Parotid gland (tissue), 1 donor: ENCODE measurements around the genes RSPH10B2, COL28A1, UMAD1 and NXPH1.

GRCh38 chr7:6243051-6243770 is 29.2 kb downstream of the CYTH3 start:
- PRO-cap = no peak

DNA sequence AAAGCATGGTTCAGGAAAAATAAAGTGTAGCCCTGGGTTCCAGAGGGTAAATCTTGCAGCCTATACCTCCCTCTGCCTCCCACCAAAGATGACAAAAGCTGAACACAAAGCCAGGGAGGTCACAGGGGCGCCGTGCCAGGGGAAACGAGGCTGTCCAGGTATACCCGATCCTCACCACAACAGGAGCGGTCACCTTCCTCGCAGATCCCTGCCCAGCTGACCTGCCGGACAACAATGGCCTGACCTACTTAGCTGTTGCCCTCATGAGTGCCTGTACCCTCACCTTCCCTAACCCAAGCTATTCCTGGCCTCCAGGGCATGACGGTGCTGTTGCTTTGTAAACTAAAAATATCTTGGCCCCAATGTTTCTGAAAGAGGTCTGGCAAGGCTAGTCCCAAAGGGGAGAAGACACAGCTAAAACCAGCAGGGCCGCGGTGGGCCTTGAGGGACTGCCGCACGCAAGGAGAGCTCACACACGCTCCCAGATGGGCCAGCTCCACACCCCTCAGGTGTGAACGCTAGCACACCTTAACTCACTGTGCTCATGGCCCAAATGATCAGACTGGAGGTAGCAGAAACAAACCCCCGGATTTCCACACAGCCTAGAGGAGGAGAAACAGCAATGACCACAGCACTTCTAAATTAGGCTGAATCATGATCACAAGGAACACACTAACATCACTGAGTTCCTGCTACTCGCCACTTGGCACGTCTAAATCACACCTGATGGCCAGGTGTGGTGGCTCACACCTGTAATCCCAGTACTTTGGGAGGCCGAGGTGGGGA is 10.1 kb downstream of the FAM220A start:
- PRO-cap = no peak

DNA sequence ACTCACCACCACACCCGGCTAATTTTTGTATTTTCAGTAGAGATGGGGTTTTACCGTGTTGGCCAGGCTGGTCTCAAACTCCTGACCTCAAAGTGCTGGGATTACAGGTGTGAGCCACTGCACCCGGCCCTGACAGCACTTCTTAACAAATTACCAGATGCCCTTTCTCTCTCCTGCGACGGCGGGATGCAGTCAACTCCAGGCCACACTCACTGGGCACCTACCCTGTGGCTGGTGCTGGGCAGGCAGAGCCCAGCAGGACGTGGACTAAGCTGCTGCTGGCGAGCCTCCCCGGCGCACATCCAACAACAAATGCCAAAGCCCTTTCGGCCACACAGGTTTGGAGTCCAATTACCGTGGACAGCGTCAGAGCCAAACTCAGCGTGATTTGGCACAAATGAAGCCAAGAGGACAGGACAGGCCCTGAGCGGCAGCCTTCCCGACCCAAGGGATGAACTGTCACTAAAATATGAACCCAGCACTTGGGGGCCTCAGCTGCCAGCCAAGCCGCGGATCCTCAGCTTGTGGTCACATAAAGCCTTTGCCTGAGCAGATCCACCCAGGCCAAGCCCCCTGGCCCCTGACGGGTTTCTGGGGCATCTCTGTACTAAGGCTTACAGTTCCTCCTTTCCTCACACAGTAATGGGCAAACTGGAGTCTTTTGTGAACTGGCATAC is 28.4 kb downstream of the DAGLB start:
- PRO-cap = no peak

DNA sequence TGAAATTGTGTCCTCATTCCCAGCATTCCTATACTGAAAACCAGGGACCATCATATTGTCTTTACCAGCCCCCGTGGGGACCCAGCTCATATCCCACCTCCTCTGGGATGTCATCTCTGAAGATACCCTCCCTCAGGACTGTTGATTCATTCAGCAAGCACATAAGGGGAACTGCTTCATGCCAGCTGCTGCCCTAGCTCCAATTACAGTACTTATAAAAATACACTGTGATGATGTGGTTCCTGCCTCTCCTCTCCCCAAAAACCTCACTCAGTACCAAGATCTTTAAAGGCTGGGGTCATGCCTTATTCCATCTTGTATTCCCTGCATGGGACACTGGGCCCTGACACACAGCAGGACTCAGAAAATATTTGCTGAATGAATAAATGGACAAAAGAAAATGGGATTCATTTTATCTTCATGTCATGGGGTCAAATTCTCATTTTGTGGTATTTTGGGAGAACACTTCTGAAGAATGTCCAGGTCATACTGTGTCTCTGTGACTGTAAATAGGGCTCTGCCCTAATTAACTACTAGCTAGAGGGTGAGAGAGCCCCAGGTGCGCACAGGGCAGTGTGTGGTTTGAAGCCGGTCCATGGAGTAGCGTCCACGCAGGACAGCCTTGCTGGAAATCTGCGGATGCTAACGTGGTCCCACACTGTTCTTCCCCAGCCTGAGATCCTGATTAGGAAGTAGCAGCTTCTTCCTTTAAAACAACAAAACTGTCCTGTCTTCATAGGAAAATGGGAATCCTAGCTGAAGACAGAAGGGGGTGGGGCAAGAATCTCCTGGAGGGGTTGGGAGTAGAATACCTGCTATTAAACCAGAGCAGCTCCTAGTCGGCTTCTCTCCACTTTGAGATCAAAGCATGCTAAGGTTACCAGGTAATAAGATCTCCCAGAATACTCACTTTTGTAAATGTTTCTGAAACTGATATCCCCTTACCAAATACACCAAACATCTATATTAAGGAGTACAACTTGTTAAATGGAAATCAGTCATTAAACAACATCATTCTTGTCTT is 7.0 kb downstream of the KDELR2 start:
- PRO-cap = no peak

- PRO-cap = no peak
Observed at GRCh38 chr7:6642122-6642550, 5.0 kb downstream of the ZNF316 start.

DNA sequence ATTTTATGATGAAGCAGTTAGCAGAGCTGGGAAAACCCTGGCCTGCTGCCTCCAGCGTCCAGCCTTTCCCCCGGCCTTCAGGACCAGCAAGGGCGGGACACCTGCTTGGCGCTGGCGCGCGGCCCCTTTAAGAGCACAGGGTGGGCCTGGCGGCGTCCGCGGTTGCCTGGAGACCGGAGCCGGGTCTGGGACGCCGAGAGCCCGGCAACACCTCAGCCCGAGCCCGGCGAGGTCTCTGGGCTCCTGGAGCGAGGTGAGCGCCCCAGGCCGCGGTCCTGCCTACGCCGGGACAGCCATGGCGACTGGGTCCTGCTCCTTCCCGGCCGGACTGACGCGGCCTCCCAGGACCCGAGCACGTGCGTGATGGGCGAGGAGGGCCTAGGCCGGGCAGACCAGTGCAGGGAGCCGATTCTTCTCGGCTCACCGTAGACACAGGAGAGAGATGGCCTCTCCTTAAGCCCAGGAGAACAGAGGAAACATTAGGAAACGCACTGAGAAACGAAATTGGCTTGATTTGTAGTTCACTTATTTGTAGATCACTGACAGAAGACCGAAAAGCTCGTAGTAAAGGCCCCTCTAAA is at the start of gene RSPH10B2:
TSS of gene RSPH10B2 (plus strand) at position 182 of the 581 bp plus-strand sequence.
- PRO-cap = no peak

DNA sequence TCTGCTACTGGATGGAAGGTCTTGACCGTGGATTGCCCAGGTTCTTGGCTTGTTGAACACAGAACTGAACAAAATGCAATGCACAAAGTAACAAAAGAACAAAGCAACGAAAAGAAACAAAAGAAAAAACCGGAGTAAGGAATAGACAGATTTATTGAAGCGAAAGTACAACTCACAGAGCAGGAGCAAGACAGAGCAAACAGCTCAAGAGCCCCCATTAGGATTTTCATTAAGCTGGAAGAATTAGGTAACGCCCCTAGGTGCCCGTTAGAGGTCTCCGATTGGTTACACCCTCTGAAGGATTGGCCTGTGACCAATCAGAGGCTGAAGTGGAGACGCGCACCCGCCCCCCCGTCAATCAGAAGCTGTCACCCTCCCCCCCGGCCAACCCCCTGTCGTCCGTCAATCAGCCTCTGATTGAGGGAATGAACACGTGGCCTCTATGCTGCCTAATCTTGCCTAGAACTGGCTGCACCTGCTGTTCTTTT is 1.0 kb upstream of the CCZ1B start:
- PRO-cap = no peak

DNA sequence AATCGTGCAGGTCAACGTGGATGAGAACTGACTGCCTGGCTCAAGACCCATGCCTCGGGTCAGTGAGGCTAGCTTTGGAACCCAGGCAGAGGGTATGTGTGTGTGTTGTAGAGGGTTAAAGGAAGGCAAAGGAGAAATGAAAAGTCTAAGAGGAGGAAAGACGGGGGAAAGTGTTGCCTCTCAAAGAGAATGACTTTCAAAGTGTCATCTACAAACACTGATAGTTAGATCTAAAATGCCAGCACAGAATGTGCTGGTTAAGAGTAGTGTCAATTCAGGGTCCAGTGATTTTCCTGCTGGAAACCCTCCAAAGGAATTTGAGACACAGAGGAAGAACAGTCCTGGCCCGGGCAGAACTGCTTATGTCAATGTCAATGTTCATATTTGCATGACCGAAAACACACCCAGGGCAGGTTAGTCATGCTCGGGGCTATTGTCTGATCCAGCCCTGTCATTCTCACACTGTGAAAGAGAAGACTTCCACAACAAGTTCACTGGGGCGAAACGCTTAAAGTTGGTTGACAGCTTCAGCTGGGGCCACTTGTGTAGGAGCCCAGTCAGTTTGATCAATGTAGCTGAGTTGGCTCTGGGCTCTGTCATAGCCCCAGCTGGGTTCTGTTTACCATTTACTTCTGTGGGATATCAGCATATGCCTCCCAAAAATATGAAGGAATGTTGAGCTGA is 139.3 kb downstream of the C1GALT1 start:
- PRO-cap = no peak

DNA sequence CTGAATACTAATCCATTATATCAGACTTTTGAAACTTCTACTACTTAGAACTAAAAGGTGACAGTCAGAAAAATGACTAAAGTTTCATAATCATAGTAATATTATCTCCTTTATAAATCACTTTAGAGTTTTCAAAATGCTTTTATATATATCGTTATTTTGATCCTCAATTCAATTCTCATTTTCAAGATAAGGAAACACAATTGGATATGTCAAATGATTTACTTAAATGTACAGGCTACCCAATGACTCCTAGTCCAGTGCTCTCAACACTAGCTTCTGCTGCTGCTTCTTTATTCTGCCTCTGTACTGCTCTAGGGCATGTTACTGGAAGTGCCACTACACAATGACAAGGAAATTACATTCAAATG is 23.1 kb downstream of the COL28A1 start:
- PRO-cap = no peak

DNA sequence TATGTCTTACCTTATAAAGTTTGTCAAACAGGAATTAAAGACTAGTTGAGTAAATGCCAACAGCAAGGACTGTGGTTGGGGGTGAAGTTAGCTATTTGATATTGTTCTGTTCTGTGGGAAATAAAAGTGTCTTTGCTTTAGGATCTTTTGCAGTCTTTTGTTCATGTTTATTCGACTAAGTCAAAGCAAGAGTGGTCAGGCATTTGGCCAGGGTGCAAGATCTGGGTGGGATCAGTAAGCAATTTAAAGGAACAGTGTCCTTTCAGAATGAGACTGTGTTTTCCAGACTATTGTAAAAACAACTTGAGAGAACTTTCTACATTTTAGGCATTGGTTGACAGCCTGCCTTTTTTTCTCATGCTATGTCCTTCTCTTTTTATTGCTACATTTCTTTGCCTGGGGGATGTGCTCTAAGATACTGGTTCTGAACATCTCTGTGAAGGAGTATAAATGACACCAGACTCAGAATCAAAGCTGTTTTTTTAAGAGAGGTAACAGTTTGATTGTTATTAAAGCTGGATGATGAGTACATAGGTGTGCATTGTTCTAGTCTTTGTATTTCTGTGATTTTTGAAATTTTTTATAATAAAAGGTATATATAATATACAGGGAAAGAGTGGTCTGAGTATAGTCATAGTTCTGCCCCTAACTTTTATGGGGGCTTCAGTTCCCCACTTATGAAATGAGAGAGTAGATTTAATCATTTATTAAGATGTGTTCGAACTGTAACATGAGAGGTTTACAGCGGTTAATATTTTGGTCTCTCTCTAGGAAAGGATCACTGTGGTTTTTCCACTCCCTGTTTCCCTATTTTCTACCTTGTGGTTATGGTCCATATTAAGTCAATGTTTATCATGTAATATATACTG is at the start of gene COL28A1:
TSS of gene COL28A1 (minus strand) at position 134 of the 869 bp plus-strand sequence.
- PRO-cap = no peak

DNA sequence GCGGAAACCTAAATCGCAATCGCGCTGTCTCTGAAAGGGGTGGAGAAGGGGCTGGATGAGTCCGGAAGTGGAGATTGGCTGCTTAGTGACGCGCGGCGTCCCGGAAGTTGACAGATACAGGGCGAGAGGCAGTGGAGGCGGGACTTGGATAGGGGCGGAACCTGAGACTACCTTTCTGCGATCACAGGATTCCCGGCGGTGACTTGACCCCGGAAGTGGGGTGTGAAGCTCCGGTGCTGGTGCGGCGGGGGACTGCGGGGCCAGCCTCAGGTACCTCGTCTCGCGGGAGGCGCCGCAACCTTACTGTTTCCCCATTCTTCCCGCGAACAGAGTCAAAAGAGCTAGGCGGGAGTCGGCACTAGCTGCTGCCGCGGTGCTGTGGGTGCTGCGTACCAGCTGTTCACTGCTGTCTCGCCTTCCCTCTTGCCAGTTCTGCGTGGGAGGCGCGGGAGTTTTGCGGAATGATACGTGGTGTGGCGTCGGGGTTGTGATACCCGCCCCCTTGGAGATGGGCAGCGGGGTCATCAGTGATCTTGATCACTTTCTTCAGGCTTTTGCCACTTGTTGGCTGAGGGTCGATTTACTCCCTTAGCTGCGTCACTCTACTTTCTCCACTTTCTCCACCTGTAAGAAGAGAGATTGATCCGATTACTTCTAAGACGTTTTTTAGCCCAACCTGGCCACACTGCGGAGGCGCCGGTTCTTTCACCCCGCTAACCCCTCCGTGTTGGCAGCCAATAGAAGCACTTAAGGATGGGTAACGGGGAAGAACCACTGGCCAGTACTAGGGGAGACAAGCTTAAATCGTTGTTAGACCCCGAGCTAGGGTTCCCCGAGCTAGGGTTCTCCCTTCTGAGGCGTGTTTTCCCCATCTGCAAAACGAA is at the start of gene UMAD1:
TSS of gene UMAD1 (plus strand) at position 201 of the 884 bp plus-strand sequence.
- PRO-cap = bidirectional peak, plus-strand start at position 233 of the sequence, minus-strand start outside the sequence

DNA sequence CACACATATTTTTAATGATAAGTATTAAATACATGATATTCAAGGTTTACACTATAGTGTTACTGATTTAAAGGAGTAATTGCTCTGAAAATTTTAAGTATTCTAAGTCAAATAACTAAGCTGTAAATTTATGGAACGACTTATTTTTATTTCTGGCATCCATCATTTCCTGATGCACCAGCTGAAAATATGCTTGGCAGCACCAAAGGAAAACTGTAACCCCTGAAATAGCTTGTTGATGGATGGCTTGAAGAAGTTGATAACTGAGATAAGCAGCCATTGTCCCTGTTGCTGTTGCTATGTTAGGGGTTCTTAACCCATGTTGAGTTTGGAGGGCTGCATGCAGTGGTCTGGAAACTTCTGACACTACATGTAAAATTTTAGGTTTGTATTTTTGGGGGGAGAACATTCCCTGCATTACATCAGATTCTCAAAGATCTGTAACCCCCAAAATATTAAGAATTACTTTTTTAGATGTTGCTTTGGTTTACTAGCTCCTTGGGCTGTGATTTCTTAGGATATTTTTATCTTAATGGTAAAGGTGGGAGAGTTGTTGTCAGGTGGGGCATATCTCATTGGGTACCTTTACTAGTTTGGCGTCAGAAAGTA is 30.6 kb downstream of the RPA3 start:
- PRO-cap = no peak

DNA sequence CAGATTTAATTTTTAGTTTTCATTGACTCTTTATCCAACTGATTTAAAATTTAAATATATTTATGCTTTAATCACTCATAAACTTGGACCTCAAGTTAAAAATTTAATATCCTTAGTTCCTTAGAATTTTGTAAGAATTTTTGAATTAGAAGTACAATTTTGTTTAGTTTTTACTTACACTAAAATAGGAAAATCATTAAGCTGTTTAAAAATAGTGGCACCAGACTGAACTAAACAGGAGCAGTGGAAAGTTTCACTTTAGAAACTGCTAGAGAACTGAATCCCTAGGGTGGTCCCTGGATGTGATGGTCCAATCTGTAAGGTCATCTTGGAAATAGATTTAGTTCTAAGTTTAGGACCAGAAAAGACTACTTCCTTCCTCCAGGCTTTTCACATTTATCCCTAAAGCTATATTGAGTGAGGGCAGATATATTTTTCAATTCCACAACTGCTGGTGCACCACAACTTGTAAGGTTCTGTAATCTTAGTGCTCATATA is 19.1 kb downstream of the RPA3 start:
- PRO-cap = no peak

DNA sequence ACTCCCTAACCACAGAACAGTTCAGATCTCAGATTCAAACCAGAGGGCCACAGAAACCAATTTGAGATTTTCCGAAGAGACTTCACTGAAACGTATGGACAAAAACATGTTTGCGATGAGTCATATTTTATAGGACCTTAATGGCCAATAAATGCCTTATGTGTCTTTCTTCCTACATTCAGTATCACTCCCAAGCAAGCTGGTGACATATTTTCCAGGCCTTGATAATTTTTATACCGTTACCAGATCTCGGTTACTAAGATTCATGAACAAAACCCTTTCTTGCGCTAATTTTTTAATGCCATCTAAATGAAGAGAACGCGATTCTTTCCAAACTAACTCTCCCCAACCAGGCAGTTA is 1.1 kb downstream of the ICA1 start:
- PRO-cap = no peak

DNA sequence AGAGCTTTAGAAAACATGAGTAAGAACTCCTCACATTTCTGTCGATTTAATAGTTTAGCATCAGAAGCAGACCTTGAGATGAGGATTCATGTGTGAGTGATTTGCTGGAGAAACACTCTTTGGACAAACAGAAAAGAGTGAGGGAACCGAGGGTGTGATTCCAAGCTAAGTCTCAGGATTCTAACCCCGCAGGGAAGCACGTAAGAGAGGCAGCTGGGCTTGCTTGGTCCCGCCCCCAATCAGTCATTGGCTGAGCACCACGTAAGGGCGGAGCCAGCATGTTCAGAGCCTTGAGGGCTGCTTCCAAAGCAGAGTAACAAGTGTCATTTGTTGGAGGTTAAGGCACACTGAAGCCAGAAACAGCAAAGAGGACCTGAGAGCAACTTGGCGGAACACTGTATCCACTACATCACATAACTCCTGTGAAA is 43.6 kb upstream of the NXPH1 start:
- PRO-cap = no peak

- PRO-cap = no peak
Observed at GRCh38 chr7:8433395-8433877, at the start of gene NXPH1. Gene NXPH1, plus strand, starts transcription at chr7:8433609.

DNA sequence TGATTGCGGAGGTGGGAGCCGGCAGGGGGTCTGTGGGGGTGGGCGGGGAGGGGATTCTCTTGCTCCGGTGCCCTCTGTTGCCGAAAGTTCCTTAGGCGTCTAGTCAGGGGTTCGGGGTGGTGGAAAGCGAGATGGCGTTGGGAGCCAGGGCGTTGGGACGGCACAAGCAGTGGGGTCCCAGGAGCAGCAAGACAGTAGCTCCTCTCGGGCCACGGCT is 8.4 kb downstream of the NXPH1 start:
- PRO-cap = no peak

DNA sequence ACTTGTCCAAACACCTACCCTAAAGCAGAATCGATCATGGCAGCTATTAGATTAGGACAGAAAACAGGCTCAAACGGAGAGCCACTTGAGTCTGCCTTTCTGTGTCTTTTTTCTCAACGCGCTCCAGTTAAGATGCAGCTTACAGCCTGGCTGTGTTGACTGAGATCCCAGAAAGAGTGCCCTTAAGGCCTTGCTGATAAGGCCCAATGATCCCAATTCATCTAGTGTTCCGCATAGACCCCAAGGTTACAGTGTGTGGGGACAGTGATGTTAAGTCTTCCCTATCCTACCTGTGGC is 963 bp downstream of the TMEM106B start:
- PRO-cap = no peak

DNA sequence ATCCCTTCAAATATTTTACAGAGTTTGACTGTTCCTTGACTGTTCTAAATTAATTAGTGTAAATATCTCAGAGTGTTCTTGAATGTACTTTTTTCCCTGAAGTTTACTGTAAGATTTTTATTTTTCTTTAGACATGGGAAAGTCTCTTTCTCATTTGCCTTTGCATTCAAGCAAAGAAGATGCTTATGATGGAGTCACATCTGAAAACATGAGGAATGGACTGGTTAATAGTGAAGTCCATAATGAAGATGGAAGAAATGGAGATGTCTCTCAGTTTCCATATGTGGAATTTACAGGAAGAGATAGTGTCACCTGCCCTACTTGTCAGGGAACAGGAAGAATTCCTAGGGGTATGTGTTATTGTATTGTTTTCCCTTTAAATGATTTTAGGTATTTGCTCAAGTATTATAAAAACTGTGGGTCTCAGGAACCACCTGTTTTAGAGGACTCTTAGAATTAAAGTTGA is 3.6 kb downstream of the TMEM106B start:
- PRO-cap = no peak

- PRO-cap = no peak
Observed at GRCh38 chr7:12689022-12689817, 1.8 kb downstream of the ARL4A start.